CMK (cell line): ENCODE measurements around the gene RCAN3.

DNA sequence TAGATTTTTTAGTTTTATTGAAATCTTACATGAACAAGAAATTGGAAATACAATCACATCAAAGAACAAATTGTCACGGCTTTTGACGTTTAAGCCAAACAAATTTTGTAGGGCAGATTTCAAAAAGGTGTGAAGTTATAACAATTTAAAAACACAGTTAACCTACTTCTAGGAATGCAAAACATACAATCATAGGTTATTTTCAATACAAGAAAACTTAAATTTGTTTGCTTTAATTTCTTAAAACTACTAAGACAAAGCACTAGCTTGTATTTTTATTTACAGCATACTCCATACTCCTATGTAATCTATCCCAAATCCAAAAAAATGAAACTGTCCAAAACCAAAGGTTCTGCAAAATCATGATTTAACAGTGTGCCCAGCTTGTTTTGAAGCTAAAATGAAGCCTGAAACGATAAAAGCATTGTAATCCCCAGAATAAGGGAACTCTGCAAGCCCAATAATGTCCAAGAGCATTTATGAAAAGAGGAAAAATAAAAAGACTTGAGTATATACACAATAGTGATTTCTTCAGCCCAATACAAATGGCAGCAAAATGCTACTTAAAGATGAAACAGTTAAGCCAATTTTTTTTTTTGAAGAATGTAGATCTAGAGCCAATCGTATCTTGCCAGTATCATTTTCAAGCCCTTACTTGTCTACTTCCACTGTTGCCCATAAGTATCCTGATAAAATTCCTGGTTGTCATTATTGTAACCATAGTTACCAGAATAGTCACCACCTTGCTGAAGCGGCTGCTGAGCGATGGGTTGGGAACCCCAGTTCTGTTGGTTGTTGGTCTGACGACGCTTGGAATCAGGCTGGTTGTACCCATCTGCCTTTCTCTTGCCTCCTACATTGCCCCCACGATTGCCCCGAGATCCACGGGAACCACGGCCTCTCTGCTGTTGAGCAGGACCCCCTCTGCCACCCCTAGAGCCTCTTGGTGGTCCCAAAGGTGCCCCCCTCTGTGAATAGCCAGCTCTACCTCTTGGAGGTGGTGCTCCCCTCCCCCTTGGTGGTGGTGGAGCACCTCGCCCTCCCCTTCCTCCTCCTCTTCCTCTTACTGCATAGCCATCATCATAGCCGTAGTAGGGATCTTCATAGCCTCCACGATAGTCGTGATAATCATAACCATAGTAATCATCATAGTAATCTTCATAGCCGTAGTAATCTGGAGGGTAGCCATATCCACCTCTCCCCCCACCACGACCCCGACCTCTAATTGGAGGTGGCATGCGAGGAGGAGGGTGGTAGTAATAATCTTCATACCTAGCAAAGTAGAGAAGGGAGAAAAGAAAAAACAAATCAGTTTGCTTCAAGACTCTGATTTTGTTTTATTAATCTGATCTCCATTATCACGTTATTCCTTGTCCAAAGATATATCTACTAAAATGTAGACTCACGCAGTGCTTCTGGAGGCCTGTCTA, 33.8 kb downstream of the HNRNPR start:
- RRBS, result no CpG with 5 or more reads among the region's 22 CpGs

DNA sequence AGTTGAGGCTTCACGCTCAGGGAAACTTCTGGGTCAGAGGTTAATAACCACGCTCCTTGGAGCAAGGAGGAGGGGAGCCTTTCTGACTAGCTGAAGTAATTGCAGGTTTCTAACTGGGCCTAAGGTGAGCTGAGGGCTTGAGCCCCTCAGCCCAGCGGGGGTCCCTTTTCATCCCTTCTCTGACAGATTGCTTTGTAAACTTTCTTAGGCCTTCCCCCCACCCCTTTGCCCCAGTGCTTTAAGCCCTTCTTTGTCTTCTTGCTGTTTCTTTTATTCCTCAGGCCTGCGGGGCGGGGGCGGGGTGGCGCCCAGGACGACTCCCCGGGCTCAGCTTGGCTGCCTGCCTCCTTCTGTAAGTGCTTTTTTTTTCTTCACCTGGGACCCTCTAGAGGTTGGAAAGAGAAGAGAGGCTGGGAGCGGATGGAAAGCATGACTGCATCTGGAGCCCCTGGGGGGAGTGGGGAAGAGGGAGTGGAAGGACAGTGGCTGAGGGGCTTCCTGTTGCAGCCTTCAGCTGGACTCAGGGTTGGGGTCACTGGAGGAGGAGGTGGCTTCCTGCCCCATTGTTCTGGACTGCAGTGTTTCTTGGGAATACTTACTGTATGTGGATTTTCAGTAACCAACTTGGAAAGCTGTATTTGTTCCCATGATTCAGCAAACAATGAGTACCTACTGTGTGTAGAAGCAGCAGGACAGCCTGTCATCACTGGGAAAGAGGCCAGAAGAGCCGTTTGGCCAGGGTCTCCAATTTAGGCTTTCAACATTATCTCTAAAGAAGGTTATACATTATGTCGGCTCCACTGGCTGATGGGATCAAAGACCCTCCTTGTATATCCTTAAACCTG, 1.4 kb upstream of the ZNF436 start:
- RRBS, result no CpG with 5 or more reads among the region's 12 CpGs

DNA sequence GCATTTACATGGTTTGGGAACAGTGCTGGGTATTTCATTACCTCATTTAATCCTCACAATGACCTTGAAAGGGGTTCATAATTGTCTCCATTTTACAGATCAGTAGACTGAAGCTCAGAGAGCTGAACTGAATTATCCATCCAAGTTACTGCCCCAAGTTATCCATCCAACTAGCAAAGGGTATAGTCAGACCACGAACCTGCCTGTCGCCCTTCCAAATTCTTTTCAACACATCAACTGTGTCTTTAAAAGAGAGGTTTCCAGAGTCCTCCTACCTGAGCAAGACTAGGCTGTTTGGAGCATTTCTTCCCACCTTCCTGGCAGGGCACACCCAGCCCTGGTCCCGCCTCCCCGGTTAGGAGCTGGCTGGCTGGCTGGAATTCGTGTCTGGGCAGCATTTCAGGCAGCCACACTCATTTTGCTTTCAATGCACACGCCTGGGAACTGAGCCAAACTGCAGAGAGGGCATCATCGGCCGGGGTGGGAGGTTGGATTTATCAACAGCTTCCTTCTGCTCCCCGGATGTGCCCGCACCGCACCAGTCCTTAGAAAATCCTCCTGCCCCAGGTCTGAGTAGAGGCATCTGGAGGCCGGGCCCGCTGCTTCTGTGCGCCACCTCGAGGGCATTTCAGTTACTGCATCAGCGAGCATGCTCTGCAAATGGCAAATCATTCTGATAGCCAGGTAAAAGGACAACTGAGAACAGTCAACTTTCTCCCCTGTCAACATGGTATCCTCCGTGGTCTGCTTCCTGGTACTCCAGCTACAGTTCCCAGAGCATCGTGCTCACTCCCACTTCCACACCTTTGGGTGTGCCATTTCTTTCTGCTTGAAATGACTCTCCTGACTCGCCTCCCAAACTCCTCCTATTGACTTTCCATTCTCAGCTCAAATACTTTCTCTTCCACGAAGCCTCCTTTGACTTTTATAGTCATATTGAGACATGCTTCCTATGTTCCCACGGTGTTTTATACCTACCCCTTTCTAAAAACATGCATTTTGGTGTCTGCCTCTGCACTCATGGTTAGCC, 20.7 kb downstream of the TCEA3 start:
- RRBS, result 1% methylated on average over 5 of the region's 21 CpGs

- RRBS, result 92% methylated on average over 6 of the region's 16 CpGs
Observed at GRCh38 chr1:23423396-23423919, 1.1 kb downstream of the TCEA3 start.

GRCh38 chr1:23553659-23554061, 5.6 kb downstream of the ID3 start:
- RRBS, result no CpG with 5 or more reads among the region's 7 CpGs

DNA sequence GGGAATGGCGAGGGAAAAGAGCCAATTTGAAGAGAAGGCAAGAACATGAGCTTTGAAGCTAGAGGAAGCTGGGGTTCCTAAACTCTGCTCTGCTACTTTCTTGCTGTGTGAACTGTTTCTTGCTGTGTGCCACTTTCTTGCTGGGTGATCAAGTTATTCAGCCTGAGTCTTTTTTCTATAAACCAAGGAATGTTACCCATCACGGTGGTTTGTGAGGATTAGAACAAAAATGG, 3.7 kb downstream of the ID3 start:
- RRBS, result no CpG with 5 or more reads among the region's 2 CpGs

- RRBS, result no CpG with 5 or more reads among the region's 5 CpGs
Observed at GRCh38 chr1:23561083-23561543, 1.8 kb upstream of the ID3 start.

DNA sequence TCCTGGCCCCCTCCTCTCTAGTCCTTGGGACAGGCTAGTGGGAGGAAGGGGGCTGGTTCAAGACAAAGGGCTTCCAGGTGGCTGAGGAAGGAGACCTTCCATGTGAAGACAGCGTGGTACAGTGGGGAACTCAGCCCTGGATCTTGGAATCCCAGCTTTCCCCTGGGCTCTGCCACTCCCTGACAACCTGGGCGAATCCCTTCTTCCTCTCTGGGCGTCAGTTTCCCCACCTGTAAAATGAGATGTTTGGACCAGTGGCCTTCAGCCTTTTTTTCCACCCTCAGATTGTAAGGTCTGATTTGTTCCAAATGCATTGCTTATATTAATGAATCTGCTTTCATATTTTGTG, 9.9 kb upstream of the ID3 start:
- RRBS, result no CpG with 5 or more reads among the region's 3 CpGs

DNA sequence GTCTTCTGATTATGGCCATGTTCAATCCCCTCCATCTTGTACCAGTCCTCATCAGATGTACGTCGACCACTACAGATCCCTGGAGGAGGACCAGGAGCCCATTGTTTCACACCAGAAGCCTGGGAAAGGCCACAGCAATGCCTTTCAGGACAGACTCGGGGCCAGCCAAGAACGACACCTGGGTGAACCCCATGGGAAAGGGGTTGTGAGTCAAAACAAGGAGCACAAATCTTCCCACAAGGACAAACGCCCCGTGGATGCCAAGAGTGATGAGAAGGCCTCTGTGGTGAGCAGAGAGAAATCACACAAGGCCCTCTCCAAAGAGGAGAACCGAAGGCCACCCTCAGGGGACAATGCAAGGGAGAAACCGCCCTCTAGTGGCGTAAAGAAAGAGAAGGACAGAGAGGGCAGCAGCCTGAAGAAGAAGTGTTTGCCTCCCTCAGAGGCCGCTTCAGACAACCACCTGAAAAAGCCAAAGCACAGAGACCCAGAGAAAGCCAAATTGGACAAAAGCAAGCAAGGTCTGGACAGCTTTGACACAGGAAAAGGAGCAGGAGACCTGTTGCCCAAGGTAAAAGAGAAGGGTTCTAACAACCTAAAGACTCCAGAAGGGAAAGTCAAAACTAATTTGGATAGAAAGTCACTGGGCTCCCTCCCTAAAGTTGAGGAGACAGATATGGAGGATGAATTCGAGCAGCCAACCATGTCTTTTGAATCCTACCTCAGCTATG, 8.0 kb downstream of the ELOA start:
- RRBS, result no CpG with 5 or more reads among the region's 11 CpGs

DNA sequence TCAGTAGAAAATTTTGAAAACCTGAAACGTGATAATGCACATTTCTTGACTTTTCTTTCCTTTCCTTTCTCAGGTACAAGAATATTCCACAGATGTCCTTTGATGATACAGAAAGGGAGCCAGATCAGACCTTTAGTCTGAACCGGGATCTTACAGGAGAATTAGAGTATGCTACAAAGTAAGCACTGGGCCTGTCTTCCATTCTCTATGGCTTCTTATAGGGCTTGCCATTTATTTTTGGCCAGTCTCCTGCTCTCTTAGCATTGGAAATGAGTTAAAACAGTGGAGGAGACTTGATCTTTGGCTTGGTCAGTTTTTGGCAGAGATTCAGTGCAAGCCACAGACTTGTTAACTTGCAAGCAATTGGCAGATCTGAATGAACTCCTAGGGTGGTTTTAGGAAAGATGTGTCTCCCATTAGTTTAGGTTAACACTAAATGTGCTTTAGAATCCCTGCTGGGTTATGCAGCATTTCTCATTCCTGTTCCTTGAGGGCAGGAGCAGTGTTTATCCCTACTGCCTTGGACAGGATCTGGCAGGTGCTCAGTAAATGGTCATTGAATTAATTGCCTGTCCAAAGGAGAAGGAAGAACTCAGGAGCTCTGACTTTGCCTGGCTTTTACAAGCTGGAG, 5.2 kb upstream of the LYPLA2 start:
- RRBS, result no CpG with 5 or more reads among the region's 2 CpGs

DNA sequence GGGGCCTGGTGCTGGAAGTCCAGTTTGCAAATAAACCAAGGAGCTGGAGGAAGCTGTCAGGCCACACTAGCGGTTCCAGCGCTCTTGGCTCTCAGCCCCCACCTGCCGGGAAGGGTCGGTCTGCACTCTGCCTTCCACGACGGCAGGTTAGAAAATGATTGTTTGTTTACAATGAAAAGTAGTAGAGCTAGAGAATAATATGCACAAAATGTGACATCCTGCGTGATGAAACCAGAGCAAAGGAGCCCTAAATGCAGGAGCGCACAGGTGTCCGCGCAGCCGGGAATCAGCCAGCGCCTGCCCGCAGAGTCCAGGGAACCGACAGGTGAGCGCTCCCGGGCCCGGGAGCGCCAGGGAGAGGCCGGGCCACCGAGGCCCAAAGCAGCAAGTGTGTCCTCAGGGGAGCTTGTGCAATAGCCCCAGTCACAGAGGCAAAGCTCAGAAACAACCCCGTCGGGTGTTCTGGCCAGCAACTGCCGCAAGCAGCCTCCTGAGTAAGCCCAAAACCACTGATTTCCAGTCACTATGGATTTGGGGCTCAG, 723 bp upstream of the GALE start:
- RRBS, result 85% methylated on average over 6 of the region's 23 CpGs

GRCh38 chr1:23866925-23867171, 1.2 kb downstream of the FUCA1 start:
- RRBS, result no CpG with 5 or more reads among the region's 4 CpGs

DNA sequence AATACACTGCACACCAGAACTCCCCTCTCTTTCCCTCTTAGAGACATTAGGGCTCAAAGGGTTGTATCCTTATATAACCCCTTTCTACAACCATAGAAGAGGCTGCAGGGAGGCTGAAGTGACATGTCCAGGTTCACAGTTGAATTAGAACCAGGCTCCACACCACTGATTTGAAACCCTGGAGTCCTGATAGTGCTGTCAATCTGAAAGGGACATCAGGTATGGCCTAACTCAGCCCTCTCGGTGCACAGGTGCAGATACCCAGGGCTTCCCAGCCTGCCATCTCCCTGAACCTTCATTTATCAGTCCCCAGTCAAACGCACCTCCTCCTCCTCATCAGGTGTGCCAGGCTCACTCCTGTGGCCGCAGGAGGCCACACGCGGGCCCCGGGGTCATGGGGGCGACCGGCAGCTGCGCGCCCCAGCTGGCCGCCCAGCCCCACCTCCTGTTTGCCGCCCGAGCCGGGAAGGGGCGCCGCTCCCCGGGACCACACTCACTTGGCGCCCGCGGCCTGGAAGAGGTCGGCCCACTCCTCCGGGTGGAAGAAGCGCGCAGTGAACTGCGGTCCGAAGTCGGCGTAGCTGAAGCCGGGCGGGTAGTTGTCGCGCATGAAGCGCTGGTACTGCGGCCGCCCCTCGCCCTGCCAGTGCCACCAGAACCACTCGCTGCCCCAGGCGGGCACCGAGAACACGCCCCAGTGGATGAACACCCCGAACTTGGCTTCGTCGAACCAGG, 522 bp downstream of the FUCA1 start:
- RRBS, result 2% methylated on average over 20 of the region's 43 CpGs

DNA sequence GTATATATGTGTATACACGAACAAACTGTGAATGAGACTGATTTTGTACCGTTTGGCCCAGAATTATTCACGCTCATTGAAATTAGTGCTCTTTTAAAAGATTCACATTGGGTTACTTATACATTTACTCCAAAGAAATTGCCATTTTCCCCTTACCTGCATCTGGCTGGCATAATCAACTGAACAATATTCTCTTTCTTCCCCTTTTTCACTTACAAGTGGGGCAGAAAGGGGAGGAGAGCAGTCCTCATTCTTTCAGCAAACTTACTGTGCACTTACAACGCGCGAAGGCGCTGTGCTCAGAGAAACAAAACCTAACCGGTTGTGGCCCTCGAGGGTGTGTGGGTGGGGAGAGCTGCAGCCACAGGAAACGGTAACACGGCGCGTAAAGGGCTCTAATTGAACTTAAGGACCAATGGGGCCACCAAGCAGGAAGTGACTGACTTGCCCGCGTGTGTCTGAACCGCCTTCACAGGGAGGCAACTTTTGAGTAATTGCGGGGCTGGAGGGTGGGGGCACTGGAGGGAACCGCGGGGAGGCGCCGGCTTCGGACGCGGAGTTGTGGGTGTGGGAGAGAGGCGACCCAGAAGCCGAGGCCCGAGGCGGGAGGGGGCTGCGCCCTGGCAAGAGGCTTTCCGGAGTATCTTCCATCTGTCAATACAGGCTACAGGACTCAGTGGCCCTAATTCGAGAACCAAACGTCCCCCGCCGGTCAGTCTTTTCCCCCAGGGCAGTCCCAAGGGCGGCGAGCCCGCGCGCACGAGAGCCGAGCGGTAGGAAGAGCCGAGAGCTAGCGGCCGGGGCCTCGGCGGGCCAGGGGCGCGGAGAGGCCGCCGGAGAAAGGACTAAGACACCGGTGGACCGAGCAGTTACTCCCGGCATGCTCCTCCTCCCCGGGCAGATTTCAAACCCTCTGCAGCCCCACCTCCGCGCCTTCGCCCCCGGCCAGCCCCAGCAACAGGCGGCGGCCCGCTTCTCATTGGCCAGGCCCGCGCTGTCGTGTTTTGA, 557 bp upstream of the PNRC2 start:
- RRBS, result 2% methylated on average over 33 of the region's 65 CpGs

GRCh38 chr1:23966506-23967587, 7.2 kb downstream of the PNRC2 start:
- RRBS, result no CpG with 5 or more reads among the region's 4 CpGs

DNA sequence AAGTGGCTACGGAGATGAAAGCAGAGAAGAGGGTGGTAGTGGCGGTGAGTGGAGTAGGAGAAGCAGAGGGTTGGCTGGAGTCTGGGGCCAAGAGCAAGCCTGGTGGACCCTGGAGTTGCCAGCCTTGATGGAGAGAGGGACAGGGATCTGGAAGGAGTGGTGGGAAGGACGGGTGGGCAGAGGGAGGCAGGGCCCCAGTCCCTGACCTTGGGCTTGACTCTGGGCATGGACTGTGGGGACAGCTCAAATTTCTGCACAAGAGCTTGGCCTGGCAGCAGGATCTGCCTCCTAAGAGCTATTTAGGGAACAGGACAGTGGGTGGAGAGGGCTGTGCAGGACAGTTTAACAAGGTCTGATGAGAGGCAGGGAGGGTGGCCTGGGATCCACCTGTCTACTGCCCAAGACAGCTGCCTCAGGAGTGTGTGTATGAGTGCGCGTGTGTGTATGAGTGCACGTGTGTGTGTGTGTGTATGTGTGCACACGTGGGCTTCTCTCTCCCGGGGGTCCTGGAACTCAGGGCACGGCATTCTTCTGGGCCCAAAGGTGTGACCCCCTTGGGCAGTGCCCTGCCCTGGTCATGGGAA, 15.6 kb downstream of the MYOM3 start:
- RRBS, result no CpG with 5 or more reads among the region's 9 CpGs

DNA sequence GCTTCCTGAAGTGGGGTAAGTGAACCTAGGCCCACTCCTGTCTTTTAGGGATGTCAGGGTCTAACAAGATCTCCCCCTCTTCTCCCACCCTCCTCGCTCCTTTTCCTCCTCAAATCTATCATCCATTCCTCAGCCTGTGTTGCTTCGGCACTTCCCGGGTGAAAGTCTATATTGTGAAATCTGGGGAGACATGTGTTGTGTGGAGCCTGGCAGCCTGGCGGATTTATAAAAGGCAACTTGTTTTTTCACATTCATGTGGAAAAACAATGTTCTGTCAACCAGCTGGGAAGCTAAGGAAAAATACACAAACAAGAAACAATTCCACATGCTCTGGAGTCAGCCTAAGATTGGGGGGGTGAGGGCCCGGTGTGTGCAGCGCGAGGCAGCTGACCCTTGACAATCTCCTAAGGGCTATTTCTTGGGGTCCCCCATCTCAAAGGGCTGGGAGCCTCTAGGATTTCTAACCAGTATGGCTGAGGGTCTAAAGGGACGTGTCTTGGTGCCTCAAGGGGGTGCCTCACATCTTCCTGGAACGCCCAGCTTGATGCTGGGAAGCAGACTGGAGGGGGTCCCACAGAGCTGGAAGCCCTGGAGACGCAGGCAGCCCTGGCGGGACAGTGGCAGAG, 1.2 kb downstream of the IL22RA1 start:
- RRBS, result no CpG with 5 or more reads among the region's 11 CpGs

DNA sequence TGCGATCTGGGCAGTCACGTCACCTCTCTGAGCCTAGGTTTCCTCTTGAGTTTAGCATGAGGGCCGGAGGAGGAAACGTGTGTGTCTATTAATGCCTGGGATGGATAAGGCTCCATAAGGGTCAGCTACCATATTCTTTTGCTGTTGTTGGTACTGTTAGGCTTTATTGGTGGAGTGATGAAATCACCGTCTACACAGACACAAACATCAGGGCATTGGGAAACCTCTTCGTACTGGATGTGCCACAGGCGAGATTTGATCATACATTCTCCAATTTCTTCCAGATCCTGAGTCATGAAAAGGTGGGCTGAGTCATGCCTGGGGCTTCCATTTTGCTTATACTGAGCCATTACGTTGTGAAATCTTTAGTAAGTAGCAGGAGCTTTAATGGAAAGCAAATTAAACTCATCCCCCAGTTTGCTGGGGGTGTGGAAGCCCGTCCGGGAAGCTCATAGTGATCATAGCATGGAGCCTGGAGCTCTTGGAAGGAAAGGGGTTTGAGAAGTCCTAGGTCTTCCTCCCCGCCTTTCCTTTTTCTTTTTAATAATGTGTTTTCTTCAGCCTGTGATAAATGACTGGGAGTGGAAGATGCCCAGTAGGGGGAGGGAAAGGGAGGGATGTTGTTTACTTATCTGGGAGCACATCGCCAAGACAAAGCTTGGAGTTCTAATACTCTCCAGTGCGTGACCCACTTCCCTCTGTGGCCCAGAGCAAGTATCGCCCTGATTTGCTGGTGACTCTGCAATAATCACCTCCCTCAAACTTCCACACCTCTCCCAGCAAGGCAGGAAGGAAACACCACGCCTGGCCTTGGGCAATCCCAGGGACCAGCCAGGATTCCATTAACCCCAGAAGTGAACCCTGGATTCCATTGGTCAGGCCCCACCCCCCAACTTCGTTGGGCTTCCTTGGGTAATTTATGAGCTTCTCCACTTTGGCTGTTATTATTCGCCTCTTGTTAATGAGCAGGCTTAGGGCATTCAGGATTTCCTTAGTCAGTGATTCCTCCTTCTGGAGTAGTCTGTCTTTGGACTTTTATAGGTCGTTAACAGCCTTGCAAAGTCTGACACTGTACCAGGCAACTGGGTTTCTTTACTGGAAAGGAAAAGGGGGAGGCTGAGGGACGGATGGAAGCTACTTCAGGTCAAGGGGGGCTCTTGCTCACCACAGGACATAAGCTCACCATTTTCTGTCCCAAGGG, 24.5 kb upstream of the GRHL3 start:
- RRBS, result no CpG with 5 or more reads among the region's 19 CpGs

DNA sequence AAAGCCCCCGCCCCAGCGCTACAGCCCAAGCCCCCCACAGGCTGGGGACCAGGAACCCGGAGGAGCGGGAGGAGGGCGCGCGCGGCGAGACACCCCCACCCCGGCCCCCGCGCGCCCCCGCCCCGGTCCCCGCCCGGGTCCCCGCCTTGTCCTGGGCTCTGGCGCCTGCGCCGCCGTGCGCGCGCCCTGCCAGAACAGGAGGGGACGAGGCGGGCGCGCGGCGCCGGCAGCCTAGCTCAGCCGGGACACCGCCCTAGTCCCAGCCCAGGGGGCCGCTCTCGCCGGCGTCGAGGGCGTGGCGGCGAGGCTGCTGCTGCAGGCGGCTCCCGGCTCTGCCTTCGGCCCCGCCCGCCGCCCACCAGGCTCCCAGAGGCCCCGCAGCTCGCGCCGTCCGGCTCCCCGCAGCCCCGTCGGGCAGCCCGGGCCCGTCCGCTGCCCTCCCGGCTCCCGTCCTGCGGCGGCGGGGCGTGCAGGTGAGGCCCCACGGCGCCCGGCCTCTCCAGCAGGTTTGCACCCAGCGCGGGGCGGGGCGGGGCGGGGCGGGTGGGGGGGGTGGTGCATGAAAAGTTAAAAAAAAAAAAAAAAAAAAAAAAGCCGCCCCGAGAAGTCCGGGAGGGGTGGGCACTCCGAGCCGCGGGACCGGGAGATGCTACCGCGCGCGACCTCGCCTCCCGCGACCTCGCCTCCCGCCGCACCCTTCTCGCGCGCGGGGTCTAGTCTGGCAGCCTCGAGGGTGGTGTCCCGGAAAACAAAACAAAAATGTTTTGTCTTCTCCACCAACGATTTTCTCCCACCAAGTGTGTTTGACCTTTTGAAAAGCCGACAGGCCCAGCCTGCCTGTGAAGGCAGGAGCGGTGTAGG, at the start of gene RCAN3:
RCAN3 (plus strand) TSS at position 192 of the 861 bp plus-strand sequence.
- RRBS, result 3% methylated on average over 62 of the region's 100 CpGs

DNA sequence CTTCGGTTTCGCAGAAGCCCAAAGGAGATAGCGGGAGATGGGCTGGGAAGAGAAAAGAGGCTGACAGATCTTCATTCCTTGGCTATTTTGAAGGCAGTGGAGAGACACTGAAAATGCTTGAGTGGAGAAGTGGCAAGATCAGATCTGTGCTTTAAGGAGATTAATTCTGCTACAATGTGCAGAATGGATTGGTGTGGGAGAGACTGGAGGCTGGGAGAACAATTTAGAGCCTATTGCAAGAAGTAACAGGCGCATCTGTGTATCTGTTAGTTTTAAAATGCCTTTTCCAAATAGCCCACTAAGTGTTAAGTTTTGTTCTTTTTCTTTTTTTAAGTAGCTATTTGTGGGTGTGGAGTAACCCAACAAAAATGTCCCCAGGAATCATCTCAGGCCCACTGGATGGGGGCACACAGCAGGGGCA, 24.0 kb upstream of the SRRM1 start:
- RRBS, result no CpG with 5 or more reads among the region's 4 CpGs